Colon Carcinoma Metastatic in the Lung (tissue), 2 donors: ENCODE data around the genes MYCL, PPT1 and RLF.

GRCh38 chr1:39409420-39410557 lies 81.6 kb upstream of the BMP8A start:
- PRO-cap, 2 experiments: no peak in any of the 2 experiments

GRCh38 chr1:39444627-39444982 lies 46.8 kb upstream of the BMP8A start:
- PRO-cap, 2 experiments: no peak in any of the 2 experiments

DNA sequence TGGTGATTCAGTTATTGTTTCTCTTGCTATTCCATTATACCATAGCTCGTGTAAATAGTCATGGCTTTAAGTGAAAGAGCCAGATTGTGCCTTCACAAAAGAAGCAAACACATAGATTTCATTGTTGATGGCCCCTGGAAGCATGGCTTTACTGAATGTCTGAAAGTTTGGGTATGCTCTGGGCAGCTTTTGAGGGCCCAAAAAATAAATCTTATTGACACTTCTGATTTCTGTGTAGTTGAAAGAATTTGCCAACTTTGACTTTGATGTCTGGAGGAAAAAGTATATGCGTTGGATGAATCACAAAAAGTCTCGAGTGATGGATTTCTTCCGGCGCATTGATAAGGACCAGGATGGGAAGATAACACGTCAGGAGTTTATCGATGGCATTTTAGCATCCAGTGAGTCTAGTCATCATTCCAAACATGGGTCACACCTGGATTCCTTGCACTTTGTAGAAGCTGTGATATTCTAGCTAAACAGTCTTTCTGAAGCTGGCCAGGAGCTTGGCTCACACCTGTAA lies 31.0 kb upstream of the BMP8A start:
- PRO-cap, 2 experiments: no peak in any of the 2 experiments

- PRO-cap, 2 experiments: no peak in any of the 2 experiments
Observed at GRCh38 chr1:39486083-39487183, 5.0 kb upstream of the BMP8A start.

DNA sequence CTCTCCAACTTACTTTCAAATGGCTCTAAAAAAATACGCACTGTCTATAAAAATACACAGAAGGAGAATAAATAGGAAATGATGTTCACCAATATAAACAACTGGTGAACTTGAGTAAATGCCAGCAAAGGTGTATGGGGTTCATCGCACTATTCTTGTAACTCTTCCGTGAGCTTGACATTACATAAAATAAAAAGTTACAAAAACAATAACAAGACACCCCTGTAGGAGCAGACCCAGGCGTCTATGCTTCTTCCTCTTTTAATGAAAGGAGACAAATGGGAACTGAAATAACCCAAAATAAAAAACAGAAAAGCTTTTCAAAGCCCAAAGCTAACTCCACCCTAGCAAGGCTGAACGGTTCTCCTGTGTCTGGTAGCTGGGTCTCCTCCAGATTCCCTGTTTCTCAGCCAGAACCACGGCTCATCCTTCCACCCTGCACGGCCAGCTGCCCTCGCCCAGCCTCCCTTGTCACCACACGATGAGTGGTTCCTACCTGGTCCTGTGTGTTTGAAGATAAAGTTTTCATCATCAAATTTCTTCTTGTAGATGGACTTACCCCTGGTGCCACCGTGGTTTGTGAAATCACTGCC lies 35.3 kb downstream of the PABPC4 start:
- PRO-cap, 2 experiments: no peak in any of the 2 experiments

- PRO-cap, 2 experiments: no peak in any of the 2 experiments
Observed at GRCh38 chr1:39562918-39563955, 13.4 kb downstream of the PABPC4 start.

GRCh38 chr1:39566288-39567261 lies 10.0 kb downstream of the PABPC4 start:
- PRO-cap, 2 experiments: no peak in any of the 2 experiments

- PRO-cap, 2 experiments: no peak in any of the 2 experiments
Observed at GRCh38 chr1:39634974-39635900, 4.2 kb downstream of the HEYL start.

GRCh38 chr1:39818188-39818997 lies 29.7 kb upstream of the BMP8B start:
- PRO-cap, 2 experiments: no peak in any of the 2 experiments

DNA sequence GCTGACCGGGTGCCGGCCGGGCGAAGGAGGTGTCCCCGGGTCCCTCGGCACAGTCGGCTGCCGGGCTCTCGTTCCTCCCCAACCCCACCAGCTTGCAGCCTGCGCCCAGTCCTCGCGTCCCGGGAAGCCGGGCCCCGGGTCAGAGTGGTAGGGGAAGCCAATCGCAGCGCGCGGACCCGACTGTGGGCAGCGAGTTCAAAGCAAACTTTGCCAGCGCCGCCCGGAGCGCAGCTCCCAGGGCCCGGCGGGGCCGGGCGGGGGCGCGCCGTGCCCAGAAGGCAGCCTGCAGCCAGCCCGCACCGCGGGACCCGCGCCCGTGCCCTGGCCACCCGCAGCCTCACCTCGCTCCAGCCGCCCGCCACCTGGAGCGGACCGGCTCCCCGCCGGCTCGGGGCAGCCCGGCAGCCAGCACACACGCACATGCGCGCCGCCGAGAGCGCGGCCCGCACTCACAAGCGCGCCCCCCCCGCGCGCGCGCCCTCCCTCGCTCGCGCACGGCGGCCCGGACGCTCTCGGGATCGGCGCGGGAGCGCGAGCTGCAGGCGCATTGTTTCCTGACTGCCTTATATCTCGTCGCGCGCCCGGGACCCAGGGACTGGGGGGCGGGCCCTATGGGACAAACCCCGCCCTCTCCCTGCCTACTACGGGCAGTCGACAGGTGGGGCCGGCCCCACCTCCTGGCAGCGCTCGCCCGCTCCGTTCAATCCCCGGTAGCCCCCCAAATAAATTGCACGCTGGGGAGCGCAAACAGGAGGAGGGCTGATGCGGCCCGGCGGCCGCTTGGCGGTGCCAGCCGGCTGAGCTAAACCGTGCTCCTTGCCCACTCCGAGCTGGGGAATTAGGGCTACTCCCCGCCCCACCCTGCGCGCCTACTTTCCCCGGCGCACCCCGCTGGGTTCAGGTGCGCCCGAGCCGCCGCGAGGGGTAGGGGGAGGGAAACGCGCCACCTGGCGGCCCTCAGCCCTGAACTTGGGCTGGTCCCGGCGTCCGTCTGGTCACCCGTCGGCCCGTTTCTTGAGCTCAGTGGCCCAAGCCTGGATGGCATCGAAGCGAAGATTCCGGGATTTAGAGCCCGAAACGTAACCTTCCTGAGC lies at the start of gene MYCL:
Gene MYCL (minus strand): TSS at position 451 of the 1,094 bp plus-strand sequence.
- PRO-cap, 2 experiments: peak in 2 of 2 experiments; most common plus-strand start position 646 of the sequence (in 1); most common minus-strand start position 364 of the sequence (in 2)

GRCh38 chr1:39980587-39981222 lies 25.8 kb downstream of the MFSD2A start:
- PRO-cap, 2 experiments: peak in 2 of 2 experiments; most common plus-strand start chr1:39980838 (in 1); most common minus-strand start chr1:39980673 (in 2)

DNA sequence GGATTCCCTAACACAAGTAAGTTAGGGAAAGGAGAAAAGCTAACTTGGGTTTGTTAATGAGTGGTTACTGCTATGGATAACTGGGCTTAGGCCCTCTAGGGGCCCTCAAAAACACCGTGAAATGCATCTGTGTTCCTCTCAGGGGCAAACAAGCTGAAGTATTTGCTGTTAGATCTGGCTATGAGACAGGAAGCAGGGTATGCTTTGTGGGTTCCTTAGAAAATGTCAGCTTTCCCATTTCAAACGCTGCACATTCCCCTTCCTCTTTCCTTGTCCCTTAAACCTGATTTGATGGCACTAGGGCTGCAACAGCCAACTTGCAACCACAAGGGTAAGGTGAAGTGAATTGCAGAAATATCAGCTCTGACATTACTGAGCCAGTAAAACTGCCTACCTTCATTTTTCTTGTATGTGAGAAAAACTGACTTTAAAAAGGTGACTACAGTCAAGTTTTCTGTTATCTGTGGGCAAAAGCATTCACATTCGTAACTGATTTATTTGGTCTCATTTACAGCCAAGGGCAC lies 5.6 kb upstream of the CAP1 start:
- PRO-cap, 2 experiments: no peak in any of the 2 experiments

DNA sequence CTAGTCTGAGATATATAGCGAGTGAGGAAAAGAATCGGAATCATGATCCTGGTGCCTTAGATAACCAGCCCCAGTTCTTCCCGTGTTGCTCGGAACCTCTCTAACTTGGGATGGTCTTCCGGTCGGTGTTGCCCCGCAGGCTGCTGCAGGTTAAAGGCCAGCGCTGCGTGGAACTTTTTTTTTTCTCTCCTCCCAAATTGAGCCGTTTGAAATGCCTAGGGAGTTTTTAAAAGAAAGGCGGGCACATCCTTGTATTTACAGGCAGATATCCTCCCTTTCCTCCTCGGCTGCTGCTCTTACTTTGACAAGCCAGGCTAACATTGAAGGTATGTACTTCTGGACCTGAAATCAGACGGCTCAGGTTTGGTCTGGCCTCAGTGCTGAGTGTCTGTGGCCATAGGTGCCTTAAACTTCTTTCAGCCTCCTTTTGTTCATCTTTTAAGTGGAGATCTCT lies 666 bp downstream of the CAP1 start:
- PRO-cap, 2 experiments: no peak in any of the 2 experiments

- PRO-cap, 2 experiments: no peak in any of the 2 experiments
Observed at GRCh38 chr1:40094546-40094981, 2.5 kb downstream of the PPT1 start.

GRCh38 chr1:40096471-40097528 lies at the start of gene PPT1:
PPT1 (minus strand) TSS chr1:40097252.
- PRO-cap, 2 experiments: peak in 2 of 2 experiments; most common plus-strand start chr1:40097380 (in 1); most common minus-strand start chr1:40097252 (in 2)

DNA sequence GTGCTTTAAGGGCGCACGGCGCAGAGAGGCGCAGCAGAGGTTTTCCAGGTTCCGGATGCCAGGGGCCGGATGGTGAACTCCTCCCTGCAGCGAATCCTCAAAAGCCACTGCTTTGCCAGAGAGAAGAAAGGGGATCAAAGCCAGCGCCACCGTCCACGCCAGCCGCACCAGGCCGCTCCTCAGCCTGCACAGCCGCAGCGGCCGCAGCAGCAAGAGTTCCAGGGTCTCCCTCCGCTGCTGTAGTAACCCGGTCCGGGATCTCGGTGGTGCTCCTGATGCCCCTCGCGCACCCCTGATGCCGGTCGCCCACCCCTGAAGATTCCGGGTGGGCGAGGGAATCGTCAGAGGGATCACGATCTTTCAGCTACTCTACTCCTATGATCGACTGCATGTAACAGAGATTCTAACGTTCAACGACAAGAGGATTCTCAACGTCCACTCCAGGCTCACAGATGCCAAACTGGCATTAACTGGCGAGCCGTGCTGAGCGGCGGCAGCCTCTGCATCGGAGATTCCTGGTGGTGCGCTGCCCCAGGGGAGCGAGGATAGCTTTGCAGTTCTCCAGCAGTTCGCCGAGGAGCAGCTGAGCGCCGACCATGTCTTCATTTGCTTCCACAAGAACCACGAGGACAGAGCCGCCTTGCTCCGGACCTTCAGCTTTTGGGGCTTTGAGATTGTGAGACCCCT lies 28.4 kb upstream of the RLF start:
- PRO-cap, 2 experiments: no peak in any of the 2 experiments

DNA sequence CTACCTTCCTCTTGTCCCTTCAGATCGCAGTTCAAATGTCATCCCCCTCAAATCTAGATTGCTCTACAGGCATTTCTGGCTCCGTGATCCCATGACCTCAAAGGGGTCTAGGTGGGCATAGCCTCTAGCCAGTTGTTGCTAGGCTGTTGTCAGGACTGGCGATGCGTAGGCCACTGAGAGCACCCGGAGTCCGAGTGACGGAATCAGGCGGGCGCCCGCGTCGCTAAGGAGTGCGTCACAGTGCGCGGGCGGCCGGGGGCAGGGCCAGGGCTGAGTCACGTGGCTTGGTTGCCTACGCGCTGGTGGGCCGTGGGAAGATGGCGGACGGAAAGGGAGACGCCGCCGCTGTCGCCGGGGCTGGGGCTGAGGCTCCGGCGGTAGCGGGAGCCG lies at the start of gene RLF:
Gene RLF (plus strand): TSS at position 305 of the 390 bp plus-strand sequence.
- PRO-cap, 2 experiments: peak in 2 of 2 experiments; most common plus-strand start position 305 of the sequence (in 1); most common minus-strand start position 192 of the sequence (in 1)

DNA sequence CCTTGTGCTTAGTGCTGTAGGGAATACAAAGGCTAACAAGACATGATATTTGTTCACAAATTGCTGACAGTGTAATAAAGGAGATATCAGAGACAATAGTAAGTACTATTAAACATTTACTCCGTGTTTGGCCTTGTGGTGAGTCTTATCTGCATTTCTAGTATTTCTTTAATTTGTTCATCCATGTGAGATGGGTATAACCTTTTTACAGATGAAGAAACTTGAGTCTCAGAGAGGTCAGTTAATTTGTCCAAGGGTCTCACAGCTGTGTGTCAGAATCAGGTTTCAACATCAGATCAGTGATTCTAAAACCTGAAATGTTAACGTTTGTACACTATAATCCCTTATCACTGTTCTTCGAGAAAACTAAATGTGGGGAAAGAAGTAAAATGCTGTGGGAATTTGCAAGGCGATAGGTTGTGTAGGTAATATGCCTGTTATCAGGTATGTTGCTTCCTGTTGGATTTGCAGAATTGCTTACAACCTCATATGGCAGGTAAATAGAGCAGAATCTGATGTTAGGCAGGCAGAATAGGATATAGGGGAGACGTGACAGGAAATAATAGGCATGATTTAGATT lies 38.2 kb downstream of the RLF start:
- PRO-cap, 2 experiments: no peak in any of the 2 experiments

GRCh38 chr1:40215434-40216079 lies 32.2 kb upstream of the TMCO2 start:
- PRO-cap, 2 experiments: no peak in any of the 2 experiments

DNA sequence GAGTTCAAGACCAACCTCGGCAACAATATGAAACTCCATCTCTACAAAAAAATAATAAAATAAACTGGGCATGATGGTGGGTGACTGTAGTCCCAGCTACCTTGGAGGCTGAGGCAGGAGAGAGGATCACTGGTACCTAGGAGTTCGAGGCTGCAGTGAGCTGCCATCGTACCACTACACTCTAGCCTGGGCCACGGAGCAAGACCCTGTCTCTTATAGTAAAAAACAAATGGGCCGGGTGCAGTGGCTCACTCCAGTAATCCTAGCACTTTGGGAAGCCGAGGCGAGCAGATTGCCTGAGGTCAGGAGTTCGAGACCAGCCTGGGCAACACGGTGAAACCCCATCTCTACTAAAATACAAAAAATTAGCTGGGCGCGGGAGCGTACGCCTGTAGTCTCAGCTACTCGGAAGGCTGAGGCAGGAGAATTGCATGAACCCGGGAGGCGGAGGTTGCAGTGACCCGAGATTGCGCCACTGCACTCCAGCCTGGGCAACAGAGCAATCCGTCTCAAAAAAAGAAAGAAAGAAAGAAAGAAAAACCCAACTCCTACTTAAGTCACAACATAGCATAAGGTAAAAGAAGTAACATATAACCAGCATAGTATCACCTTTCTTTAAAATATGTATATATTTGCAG lies 30.4 kb upstream of the TMCO2 start:
- PRO-cap, 2 experiments: no peak in any of the 2 experiments